Endothelial cell (in vitro differentiated cells): ENCODE results near the gene CCDC127.

GRCh38 chr5:12865-13344 lies 79.1 kb upstream of the PLEKHG4B start:
- PRO-cap, result no peak

- PRO-cap, result no peak
These were observed 38.4 kb upstream of the PLEKHG4B start for GRCh38 chr5:53226-54257.

GRCh38 chr5:90876-91802 lies 829 bp upstream of the PLEKHG4B start:
- PRO-cap, result no peak

DNA sequence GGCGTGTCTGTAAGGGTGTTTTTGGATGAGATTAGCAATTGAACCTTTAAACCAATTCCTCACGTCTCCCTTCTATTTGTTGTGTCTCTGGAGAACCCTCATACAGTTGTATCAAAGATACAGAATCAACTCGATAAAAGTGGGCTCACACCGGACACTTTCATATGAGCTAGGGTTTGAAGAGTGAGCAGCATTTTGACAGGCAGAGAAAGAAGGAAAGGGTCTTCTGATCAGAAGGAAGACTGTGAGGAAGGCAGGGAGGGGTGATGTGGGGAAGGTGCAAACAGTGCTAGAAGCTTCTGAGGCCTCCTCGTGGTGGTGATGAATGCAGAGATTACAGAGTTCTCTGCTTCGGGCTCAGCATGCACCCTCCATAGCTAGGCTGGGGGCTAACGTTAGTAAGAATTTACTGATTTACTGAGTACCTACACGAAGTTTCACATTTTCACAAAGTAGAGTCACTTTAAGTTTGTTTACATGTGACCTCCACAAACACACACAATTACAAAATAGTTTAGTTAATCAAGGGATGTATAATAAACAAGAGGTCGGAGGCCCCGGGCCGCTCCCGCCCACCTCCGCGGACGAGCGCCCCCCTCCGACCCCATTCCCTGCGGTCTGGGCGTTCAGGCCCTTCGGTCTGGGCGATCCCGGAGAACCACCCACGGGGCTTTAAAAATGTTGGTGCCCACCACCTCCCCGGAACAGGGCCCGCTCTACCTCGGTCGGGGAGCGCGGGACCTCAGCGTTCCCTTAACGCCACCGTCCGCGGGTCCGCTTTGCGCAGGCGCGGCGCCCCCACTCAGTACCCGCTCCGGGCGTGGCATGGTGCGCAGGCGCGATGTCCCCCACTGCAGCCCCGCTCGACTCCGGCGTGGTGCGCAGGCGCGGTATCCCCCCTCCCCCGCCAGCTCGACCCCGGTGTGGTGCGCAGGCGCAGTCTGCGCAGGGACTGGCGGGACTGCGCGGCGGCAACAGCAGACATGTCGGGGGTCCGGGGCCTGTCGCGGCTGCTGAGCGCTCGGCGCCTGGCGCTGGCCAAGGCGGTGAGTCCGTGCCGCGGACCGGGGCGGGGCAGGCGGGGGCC lies at the start of gene CCDC127:
Gene CCDC127 (minus strand): TSS at position 781 of the 1,087 bp plus-strand sequence.
- PRO-cap, result bidirectional peak, plus-strand start at position 980 of the sequence, minus-strand start at position 776 of the sequence

GRCh38 chr5:225713-226317 lies 7.7 kb downstream of the SDHA start:
- PRO-cap, result no peak

DNA sequence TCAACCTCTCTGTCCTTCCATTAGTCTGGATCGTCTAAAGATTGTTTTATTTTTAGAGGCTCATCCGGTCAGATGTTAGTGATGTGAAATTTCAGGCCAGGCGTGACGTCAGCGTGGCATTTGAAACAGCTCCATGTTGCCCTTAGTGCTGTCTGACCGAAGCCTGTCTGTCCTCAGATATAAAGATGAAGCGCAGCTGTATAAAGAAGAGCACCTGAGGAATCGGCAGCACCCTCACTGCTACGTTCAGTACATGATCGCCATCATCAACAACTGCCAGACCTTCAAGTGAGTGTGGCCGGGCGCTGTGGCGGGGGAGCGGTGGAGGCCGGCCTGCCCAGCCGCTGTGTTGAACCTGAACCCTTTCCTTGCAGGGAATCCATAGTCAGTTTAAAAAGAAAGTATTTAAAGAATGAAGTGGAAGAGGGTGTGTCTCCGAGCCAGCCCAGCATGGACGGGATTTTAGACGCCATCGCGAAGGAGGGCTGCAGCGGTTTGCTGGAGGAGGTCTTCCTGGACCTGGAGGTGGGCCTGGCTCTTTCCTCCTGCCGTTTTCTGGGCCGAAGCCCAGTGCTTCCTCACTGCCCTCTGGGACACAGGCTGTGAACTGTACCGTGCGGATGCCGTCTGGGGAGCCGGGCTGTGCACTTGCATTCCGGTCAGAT lies 18.9 kb downstream of the EXOC3 start:
- PRO-cap, result no peak

DNA sequence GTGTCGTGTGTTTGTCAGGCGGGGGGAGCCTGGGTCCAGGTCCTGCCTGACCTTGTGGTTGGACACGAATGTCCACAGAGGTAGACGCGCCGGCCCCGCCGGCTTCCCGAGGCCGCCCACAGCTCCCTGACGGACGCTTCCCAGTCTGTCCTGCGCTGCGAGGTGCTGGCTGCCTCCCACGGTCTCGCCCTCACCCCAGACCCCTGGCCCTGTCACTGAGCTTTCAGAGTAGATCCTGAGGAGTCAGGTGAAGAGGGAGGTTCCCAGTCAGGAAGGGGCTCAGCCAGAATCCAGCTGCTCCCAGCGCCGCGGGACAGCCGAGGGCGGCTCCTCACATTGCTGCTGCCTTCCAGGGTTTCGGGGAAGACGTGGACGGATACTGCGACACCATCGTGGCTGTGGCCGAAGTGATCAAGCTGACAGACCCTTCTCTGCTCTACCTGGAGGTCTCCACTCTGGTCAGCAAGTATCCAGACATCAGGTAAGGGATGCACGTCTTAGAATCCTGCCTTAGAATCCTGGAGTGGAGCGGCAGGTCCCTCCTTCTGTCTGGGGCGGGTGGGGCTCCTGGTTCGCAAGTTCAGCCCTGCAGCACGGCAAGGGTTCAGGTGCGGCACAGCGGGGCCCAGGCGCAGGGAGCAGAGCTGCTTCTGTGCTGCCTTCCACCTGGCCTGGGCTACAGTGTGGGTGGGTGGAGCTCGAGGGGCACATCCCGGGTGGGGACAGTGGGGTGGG lies 22.6 kb downstream of the EXOC3 start:
- PRO-cap, result no peak

- PRO-cap, result no peak
These were observed 1.1 kb downstream of the SLC9A3 start for GRCh38 chr5:522906-523749.

GRCh38 chr5:554997-555466 lies 30.8 kb upstream of the SLC9A3 start:
- PRO-cap, result no peak

DNA sequence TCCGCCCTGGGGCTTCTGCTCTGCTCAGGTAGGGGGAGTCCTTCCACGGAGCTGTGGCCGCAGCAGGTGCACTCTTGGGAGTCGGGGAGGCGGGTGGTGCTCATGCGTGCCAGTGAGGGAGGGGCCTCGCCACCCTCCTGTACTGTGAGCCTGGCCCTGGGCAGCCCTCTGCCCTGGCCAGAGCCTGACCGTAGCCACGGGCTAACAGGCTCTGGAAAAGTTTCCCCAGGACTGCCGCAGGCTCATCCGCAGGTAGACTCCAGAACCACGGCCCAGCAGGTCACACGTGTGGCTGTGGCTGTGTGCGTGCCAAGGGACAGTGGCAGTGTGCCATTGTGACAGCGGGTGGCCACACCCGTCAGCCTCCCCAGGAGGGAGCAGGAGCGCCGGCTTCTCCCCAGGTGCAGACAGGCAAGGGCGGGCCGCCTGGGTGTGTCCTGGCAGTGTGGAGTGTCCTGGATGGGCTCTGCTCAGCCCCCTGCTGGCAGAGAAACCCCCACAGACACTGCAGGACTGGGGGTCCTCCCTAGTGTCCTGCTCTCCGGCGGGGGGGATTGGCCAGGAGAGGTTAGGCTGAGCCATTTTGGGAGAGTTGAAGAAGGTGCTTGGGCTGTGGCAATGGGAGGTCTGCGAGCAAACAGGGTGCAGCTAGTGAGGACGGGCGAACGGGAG lies 29.5 kb downstream of the TPPP start:
- PRO-cap, result no peak

- PRO-cap, result no peak
These were observed 428 bp downstream of the TRIP13 start for GRCh38 chr5:893106-893517.

GRCh38 chr5:956858-957212 lies 51.8 kb upstream of the NKD2 start:
- PRO-cap, result bidirectional peak, plus-strand start at chr5:957130, minus-strand start at chr5:956992

- PRO-cap, result no peak
These were observed 46.6 kb downstream of the NKD2 start for GRCh38 chr5:1055047-1055670.

DNA sequence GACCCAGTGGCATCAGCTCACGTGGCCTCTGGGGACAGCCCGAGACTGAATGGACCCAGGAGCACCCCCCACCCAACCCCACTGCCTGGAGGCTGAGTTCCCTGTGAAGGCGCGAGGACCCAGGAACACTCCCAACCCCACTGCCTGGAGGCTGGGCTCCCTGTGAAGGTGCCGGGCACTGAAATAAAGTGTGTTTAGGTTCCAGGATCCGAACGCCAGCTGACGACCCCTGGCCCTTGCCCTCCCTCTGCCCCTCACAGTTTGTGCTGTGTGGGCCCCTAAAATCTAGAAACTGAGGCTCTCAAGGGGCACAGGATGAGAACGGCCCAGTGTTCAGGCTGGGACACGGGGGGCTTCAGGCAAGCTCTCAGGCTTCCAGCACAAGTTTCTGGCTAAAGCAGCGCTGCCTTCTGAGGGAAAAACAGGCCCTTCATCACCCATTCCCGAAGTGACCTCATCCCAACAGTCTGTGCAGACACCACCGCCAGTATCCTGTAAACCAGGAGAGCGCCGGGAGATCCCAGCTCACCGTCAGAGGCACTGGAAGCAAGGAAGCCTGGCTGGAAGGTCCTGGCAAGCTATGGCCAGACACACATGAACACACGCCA lies 8.9 kb downstream of the SLC12A7 start:
- PRO-cap, result no peak

GRCh38 chr5:1110693-1111702 lies 865 bp downstream of the SLC12A7 start:
- PRO-cap, result bidirectional peak, plus-strand start at chr5:1111275, minus-strand start at chr5:1111096; bidirectional peak, plus-strand start at chr5:1111435, minus-strand start at chr5:1111342

DNA sequence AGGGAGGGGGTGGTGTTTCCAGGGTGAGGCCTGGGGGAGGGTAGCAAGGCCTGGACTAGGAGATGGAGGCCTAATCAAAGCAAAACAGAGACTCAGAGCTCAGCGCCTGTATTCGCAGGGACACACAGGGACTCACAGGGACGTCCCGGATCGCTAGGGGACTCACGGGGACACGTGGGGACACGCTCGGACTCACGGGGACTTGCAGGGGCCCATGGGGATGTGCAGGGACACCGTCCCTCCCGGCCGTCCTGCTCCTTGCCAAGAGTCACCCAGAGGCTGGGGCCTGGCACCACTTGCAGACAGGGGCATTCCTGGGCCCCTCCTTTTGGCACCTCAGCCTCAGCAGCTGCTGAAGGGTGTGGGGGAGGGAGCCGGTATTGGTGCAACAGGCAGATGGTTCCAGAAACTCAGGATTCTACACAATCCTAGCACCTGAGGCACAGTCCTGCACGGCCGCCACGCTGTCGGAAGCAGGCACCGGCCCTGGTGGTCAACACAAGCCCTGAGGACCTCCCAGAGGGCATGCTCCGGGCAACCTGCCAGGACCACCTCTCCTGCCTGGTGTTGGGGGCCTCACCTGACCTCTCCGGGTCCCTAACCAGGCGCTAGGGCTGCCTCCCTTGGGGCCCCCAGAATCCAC lies 19.3 kb upstream of the SLC12A7 start:
- PRO-cap, result no peak

GRCh38 chr5:1155020-1155435 lies 43.2 kb upstream of the SLC12A7 start:
- PRO-cap, result no peak

DNA sequence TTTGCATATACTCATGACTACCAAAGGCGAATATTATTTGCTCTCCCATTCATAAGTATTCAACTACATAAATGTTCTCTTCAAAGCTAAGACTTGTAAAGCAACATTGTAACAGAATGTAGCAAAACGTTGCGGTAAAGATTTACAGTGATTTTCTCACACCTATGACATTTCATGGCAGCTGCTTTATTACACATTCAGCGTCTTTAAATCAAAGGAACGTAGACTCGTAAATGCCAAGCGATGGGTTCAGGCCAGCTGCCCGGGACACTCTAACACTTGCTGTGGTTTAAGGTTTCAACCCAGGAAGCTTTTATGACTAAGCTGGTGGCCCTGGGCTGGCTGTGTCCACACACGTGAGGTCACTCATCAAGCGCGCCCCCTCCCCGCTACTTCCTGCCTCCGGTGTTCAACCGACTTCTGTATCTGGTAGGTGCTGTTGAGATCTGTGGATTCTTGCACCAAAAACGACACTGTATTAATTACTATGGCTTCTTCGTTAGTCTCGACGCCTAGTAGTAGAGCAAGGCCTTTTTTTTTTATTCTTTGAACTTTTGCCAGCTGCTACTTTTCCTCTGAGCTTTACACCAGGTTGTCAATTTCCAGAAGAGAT lies 2.5 kb downstream of the SLC6A18 start:
- PRO-cap, result no peak

DNA sequence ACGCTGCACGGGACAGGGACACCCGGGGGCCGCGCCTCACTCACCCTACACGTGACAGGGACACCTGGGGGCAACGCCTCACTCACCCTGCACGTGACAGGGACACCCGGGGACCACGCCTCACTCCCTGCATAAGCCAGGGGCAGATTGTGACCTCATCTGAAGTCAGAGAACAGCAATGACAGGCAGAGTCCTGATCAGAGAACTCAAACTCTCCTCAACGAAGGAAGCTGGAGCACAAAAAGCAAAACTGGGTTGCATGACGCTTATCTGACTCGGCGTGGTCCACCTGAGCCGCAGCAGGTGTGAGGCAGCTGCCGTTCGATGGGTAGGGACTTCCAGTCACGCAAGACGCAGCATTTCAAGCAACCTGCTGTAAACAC lies 3.2 kb downstream of the TERT start:
- PRO-cap, result no peak

GRCh38 chr5:1437470-1437998 lies 7.7 kb downstream of the SLC6A3 start:
- PRO-cap, result no peak